Cardiac ventricle fibroblast (primary cell): ENCODE measurements around a stretch of chr15.

DNA sequence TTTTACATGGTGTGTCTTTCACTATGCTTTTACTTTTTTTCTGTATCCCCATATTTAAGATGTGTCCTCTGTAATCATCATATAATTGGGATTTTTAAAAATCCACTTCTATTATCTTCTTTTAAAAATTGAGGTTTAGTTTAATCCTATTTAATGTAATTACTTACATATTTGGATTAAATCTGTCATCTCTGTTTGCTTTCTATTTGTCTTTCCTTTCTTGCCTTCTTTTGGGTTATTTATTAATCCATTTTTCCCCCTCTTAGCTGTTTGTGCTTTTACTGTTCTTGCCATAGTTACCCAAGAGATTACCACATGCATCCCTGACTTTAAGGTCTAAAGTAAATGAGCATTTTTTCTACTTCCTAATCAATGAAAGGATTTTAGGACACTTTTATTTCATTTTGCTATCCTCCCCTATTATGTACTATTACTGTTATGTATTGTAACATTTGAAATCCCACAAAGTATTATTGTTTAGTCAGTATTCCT, 62.5 kb downstream of the MEF2A start:
- RAMPAGE, long total RNA = no peak

- RAMPAGE, long total RNA = no peak
Measured at GRCh38 chr15:99697799-99698066, 35.5 kb downstream of the LYSMD4 start.

DNA sequence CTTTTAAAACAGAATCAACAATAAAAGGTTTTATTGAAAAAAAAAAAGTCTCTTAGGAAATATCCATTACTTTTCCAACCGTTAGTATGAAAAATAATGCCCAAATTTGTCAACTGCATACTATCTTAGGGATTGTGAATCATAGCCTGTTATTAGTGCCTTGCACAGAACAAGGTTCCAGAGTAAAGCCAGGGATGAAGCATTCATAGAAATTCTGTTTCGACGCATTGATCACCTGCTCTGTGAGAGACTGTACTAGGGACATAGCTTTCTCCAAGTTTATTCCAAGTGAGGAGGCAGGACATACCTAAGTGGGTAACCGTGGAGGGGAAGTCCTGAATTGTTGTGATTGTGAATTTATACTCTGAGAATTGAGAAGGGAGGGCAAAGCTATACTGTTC, 25.3 kb downstream of the LYSMD4 start:
- RAMPAGE, long total RNA = no peak

DNA sequence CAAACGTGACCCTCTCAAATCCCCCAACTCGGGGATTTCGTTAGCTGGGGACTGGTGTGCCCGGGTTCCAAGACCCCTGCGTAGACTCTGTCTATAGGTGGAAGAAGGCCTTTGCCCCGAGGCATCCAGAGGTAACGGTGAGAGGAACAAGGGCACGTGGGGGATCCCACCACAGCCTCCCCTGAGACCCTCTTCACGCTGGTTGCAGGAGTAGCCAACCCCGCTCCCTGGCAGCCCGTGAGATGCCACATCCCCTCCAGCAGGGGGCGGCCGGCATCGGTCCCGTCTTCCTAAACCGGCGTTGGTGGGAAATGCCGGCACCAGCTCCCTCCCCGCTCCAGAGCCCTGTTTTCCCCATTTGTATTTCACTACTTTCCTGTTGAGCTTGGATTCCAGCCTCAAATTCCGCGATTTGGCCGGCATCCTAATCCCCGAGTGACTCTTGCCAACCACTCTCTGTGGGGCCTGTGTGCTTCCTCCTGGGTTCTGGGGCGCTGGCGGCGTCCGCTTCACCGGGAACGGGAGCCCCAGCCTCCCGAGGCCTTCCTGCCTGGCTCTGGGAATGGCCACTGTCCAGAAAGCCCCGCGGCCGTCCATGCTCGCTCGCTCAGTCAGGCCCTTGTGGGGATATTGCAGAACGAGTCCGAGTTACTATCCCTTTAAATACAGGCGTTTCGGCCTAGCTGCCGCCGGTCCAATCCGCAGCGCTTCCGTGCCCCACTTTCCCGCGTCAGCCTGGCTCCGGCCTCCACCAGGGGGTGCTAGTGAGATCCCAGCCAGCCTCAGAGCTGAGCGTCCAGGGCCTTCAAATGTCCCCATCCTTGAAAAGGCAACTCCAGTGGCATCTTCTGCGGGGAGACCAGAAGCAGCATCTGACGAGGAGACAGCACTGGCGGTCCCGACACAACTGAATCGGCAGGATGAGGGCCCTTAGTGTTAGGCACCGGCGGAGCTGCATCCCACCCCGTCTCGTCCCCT, 8.1 kb upstream of the ADAMTS17 start:
- RAMPAGE, long total RNA = no peak

DNA sequence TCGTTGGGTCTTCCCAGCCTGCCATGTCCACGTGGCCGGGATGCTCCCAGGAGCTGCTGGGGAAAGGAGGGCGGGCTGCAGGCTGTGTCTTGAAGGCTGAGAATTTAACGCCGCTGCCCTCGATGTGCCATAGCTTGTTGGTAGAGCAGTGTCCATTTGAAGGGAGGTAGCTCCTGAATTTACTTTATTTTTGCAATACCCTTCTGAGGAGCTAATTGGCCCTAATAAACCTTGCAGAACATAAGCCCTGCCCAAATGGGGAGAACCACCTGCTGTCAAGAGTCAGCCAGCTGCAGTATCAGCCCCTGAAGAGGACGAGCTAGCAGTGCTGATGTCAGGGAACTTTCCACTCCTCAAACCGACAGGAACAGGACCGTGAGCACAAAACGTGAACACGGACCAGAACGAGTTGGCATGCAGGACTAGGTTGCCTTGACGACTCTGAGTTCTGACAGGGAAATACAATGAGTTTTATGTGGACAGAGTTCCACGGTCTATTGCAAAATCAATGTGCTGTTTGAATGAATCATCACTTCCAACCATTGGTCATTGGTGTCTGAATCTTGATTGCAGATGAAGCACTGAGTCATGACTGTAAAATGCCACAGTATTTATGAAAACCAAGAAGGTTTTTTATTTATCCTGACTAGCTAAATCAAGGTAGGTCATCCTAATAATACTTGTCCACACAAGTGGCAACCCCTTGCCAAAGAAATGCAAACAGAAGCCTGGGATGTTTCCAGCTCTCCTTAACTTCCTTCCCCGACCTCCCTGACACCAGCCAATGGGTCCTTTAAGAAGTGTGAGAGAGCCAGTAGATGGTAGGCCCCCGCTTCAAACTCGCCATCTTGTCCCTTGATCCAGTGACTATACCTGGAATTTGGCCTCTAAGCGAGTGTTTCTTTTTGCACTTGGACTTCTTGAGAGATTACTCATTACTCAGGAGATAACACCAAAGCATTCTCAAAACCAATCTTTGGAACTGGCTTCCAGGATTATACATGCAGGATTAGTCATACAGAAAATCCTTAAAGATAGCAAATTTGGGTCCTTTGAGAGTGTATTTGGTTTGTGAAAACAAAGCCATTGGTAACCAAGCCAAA, 119.5 kb downstream of the ASB7 start:
- RAMPAGE, long total RNA = no peak

DNA sequence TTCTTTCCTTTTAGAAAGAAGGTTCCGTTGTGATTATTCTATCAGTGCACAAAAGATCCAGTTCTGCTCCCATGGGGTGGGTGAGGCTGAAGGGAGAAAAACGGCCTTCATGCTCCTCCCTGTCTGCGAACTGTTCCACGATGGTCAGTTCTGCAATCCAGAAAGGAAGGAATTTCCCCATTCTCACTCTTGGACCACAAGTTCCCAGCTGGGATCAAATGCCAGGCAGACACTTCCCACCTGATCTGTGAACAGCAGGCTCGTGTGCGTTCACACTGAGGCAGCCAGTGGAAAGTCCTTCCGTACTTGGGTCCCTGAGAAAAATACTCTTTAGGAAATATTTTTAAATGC, 7.1 kb downstream of the ALDH1A3 start:
- RAMPAGE, long total RNA = no peak

GRCh38 chr15:100921942-100923074, 3.2 kb downstream of the LRRK1 start:
- RAMPAGE, long total RNA = no peak

GRCh38 chr15:100930917-100931797, 12.0 kb downstream of the LRRK1 start:
- RAMPAGE, long total RNA = no peak

DNA sequence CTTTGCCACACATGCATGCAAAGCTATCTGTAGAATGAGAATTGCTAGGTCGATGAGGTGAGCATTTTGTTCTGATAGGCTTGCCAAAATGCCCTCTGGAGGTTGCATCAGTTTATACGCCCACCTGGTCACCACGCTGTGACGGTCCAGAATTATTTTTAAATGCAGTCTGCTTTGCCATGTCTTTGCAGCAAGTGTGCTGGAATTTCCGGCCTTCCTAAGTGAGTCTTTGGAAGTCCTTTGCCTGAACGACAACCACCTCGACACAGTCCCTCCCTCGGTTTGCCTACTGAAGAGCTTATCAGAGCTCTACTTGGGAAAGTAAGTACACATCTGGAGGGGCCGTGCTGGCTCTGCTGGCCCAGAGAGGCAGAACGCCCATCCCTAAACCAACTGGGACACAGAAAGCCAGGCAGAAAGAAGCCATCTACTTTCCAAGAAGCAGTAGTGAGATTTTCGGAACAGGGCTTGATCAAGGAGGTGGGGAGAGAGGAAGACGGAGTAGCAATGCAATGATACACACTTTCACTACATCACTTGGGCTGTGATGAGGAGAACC, 101.8 kb downstream of the LRRK1 start:
- RAMPAGE, long total RNA = no peak

DNA sequence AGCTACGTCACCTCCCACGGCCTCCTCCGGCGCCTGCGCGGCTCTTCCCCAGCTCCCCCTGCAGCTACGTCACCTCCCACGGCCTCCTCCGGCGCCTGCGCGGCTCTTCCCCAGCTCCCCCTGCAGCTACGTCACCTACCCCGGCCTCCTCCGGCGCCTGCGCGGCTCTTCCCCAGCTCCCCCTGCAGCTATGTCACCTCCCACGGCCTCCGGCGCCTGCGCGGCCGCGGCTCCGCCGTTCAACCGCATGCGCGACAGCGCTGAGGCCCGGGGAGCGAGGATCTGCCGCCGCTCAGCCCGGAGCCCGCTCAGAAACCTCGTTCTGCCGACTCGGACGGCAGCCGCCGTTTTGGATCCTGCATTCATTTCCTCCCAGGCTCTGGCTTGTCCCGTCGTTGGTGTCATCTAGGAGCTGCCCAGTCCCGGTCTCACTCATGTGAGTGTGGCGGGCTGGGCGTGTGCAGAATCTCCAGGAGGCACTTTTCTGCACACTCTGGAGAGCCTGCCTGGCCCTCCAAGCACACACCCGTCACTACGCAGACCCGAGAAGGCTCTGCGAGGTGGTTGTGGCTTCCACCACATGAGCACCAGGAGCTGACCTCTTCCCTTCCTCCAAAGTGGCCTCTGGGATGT, 165.4 kb downstream of the CHSY1 start:
- RAMPAGE, long total RNA = no peak

- RAMPAGE, long total RNA = no peak
Measured at GRCh38 chr15:101123442-101124104, 128.3 kb downstream of the CHSY1 start.

DNA sequence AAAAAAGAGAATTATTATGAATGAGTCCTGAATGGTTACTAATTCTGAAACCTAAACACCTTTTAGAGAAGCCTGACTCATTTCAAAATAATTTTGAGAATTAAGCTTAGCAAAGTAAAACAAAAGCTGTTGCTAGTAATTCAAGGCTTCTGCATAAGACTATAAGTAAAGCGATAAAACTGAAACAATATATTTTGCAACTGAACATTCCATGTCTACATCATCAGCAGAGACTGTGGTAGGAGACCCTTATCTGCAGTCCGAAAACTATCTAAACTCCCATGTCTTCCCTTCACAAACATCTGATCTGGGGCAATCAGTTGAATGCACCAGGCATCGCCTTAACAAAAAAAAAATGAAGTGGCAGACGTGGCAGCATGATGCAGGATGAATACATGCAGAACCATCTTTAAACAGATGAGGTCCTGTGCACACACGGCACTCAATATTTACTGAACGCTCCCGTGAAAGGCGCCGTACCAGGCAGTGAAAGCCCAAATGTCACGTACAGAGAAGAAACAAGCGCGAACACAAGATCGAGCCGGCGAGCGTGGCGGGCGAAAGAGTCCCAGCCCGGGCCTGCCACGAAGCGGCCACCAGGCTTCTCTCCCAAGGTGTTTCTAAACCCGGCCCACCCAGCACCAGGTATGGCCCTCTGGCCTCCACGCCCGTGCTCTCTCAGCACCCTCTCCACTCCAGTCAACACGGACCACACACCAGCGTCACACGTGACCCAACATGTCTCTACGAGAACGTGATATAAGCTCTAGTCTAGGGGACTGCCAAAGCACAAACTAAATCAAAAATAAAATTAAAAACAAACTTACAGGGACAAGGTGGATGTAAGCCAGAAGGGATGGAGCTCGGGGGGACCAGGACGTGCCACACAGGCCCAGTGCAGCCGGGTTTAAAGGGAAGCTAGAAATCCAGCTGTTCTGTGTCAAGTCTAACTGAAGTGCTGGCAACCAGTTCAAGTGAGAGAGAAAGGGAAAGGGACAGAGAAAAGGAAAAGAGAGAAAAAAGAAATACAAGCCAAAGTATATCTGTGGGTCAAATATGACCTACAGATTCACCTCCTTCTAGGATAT, 62.9 kb downstream of the CHSY1 start:
- RAMPAGE, long total RNA = no peak

DNA sequence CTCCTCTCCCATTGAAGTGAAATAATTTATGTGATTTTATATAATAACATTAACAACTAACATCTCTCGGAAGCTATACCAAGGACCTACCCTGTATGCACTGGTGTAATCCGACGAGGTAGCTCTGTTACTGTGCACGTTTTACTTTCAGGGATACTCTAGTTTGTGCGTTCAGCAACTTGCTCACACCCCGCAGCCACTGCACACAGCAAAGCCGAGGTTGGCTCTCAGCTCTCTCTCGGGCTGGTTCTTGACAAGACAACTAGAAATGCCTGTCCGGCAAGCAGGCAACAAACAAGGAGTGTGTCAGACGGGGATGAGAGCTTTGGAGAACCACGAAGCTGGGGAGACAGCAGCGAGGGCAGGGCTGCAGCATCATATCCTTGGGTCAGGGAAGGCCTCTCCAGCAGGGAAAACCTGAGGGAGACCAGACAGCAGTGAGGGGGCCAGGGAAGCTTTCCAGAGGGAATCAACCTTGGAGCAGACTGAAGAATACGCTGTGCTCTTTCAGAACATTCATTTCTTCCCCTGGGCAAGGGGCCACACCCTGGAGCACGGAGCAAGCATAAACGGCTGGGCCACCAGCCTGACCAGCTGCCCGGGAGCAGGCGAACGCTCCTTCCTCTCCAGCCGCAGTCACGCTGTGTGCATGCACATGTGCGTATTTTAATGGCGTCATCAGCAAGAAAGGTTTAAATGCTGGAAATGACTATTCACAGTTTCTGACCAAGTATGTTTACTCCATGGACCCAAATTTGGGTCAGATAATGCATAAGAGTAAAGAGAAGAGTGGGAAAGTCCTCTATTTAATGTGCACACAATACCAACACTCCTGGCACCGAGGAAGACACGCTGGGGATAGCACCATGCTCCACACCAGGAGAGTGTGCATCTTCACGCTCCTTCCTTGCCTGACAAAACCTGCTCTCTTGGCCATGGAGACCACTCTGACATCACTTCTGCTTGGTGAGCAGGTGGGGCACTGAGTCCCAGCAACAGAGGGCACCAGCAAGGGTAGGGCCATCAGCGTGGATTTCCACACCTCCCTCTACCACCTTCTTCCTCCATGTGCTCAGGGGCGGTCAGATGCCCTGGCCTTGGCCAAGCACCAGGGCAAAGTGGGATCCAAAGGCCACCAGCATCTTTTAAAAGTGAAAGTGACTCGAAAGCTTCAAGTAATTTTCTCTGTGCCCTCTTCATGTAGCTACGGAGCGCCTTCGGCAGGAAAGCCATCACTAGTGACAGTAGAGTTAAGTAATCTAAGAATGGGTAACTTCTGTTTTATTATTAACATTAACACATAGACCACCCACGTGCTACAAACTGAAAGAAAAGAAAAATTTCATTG, 58.4 kb downstream of the CHSY1 start:
- RAMPAGE, long total RNA = no peak

- RAMPAGE, long total RNA = no peak
Measured at GRCh38 chr15:101244858-101245858, 6.7 kb downstream of the CHSY1 start.

DNA sequence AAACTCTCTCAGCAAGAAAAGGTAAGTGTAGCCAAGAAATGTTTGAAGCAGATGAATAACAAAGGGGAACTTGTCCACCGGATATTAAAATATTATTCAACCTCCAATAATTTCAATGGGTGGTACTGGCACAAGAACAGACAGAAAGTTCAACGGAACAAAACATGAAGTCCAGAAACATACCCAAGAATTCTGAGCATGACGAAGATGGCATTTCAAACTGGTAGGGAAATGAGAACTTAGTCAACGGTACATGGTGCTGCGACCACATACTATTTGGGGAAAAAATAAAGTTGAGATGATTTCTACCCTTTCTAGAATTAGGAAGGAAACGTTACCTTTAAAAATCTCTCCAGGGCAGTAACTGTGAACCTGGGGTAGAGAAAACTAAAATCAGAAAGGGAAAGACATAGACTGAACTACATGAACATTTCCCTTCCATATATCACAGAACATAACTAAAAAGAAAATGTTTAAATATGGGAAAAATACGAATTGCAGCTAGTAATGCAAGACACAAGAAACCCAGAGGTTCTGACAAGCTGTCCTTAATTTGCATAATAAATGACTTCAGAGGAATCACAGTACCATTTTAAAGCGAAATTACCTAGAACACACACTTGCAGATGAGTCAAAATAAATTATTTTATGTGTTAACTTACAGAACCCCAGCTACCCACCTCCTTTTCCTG, 5.3 kb downstream of the CHSY1 start:
- RAMPAGE, long total RNA = no peak

- RAMPAGE, long total RNA = no peak
Measured at GRCh38 chr15:101329948-101330234, 34.8 kb upstream of the SNRPA1 start.

GRCh38 chr15:101333651-101333981, 38.6 kb upstream of the SNRPA1 start:
- RAMPAGE, long total RNA = no peak

GRCh38 chr15:101333982-101334340, 38.9 kb upstream of the SNRPA1 start:
- RAMPAGE, long total RNA = no peak

- RAMPAGE, long total RNA = no peak
Measured at GRCh38 chr15:101408056-101408624, 81.4 kb downstream of the PCSK6 start.

DNA sequence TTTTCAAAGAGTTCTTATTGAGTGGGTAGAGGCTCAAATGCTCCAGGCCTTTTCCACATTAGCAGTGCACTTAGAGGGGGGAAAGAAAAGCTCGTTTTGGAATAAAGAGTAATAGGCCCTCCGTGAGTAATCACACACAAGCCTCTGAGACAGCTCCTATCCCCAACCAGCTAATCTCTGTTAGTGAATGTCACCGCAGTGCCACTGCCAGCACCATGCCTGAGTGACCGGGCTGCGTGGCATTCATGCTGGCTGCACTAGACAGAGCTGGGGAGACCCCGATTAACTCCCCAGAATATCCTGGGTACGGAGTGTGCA, 2.5 kb downstream of the PCSK6 start:
- RAMPAGE, long total RNA = no peak